Cardiac septum (tissue), 1 donor: ENCODE measurements around a stretch of chr15.

- PRO-cap: no peak
Measured at GRCh38 chr15:92992833-92993390, 92.8 kb downstream of the CHD2 start.

DNA sequence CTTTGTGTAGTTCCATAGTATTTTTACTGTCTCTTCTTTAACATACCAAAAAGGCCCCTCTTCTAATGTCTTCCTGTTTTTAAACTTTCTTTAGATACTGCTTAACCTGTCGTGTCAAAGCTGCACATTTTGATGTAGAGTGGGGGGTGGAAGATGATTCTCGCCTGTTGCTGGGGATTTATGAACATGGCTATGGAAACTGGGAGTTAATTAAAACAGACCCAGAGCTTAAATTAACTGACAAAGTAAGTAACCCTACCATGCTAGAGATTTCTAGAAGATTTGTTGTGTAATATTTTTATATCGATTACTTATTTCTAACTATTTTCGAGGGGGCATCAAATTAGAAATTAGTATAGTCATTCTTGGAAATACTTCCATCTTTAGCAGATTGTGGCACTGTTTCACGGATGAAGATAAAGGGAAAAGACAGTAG is 91.8 kb downstream of the RGMA start:
- PRO-cap: no peak

- PRO-cap: no peak
Measured at GRCh38 chr15:93000254-93001015, 88.6 kb downstream of the RGMA start.

DNA sequence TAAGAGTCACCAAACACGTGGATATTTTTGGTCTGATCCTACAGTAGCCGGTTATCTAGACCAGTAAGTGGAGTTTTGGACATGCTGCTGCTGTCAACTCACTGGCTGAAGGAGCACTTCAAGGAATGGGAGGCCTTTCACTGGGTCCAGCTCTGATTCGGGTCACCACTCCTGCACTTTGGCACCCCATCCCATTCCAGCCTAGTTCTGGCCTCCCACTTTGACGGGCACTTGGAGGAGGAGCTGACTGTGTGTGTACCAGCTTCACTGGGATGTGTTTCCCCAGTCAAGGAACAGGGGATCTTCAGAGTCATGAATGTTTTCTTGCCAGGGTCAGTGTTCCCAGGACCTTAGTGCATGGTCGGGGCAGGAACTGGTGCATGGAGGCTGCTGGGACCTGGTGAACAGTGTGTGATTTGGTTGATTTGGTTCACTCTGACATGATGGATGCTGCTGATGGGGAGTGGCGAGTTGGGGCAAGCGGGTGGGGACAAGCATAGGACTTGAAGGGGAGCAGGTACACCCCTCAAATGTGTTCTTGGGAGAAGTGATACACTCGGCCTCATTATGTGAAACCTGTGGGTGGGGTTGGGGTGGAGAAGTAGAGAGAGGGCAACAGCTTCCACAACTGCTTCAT is 64.2 kb downstream of the RGMA start:
- PRO-cap: no peak

DNA sequence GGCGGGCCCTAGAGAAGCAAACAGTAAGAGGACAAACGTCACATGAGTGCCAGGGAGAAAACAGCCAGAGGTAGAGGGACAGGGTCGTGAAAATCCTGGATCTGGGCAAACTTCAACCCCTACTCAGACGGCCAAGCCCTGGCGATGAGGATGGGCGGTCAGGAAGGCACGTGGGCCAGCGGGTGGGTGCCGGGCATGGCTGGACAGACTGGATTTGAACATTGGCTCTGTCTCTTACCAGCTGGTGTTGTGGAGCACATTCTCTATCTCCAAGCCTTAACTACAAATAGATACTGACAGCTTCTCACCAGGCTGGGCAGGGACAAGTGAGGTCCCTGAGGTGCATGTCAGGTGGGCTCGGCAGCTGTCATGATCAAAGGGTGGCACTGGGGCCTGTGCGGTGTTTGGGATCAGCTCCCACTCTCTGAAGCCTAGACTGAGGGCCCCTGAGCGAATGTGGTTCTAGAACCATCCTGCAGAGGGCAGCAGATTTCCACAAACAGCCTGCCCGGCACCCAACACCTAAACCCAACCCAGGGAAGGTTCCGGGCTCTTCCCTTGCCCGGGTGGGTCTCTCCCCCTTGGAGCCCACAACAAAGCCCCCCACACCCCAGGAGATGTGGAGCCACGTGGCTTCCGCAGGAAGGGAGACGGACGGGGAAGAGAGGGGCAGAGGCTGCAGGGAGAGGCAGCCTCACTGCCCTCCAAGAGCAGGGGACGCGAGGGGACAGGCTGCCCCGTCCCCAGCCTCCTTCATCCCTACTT is 58.5 kb downstream of the RGMA start:
- PRO-cap: no peak

GRCh38 chr15:93072257-93072938 is 16.6 kb downstream of the RGMA start:
- PRO-cap: unidirectional peak, plus-strand start at chr15:93072332; unidirectional peak, plus-strand start at chr15:93072862

DNA sequence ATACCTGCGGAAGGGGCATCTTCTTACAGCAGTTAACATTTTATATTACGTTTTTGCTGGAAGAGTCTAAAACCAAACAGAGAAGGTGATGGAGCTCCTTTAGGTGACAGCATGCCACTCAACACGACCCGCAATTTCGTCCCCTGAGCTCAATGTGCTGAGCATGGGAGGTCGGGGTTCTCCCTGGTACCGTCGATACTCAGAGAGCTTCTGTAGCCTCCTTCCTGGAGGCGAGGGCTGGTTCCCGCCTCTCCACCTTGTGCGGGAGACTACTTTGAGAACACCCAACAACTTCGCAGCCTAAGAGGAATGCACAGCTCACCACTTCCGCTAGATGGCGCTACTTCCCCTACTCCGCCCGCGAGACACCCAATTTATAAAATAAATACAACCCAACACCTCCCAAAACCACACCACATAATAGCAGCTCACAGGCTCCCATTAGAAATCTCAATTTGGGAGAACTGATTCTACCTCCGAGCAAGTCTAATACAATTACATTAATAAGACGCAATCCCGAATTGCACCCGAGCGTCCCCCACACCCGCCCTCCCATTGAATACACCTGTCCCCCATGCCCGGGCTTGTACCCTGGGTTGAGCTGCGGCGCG is 1.2 kb downstream of the RGMA start:
- PRO-cap: unidirectional peak, plus-strand start at position 405 of the sequence

GRCh38 chr15:93089598-93090349 is 763 bp upstream of the RGMA start:
- PRO-cap: unidirectional peak, minus-strand start at chr15:93090115; unidirectional peak, minus-strand start at chr15:93090140; unidirectional peak, minus-strand start at chr15:93090175

GRCh38 chr15:93428202-93428758 is 339.3 kb upstream of the RGMA start:
- PRO-cap: no peak

- PRO-cap: unidirectional peak, minus-strand start at chr15:93614992
Measured at GRCh38 chr15:93614731-93615214, 525.8 kb upstream of the RGMA start.

GRCh38 chr15:94234391-94234833 is 3.1 kb downstream of the MCTP2 start:
- PRO-cap: no peak

- PRO-cap: unidirectional peak, minus-strand start at chr15:94674446
Measured at GRCh38 chr15:94674178-94674657, 442.9 kb downstream of the MCTP2 start.

DNA sequence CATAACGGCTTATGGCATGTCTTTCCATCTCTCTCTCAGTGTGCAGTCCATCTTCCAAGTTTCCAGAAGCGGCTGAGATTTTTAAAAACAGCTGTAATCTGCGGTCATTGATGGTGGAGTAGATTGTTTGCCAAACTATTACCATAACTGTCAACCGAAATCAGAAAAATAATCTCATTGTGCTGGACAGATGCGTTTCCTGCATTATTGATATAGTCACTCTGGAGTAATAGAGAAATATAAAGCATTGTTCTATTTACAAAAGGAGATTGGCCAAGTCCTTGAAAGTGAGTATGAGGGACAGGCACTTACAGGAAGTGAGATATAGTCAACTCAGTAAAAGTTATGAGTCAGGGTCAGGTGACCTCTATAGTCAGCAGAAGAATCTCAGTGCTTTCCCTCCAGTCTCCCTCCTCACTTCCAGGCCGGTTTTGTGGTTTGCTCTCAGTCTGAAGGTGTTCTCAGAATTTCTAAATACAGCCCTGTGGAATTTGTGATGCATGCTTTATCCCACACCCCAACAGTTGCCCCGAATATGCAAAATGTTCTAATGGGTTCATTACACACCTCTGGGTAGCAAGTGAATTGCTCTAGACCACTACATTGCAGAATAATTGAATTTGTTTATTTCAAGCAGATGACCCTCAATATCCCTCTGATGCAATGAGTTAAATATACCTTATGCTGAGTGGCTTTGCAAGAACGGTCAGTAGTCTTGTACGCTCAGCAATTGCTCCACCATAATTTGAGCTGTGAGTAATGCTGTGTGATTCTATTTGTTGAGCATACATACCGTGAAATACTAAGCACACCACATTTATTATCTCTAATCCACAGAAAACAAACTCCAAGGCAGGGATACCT is 787.6 kb downstream of the MCTP2 start:
- PRO-cap: no peak

DNA sequence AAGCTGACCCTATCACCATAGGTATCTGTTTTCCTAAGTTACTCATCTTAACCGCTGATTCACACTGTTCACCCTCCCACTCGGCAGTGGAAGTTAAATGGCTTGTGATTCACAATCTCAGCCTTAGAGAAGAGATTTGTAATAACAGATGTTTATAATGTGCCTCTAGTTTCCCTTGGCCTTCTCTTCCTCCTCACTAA is 931.6 kb downstream of the MCTP2 start:
- PRO-cap: no peak

DNA sequence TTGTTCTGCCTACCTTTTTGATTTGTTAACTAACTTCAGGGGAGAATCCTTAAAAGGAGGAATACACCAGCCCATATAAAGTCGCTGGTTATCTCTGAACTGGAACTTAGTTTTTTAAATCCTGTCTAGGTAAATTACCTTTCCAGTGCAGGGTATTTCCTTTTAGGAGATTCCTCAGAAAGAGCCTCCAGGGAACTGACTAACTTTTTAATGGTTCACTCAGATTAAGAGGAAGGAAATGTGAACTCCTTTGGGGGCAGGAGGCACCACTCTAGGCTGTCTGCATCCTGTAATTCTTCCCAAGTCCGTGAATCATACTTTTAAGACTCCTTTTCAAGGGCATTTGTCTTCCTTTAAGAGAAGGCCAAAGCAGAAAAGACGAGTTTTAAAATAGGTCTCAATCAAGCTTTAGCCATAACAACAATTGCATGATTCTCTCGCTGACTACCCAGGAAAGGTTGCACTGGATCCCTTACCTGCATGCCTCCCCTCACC is 871.2 kb upstream of the NR2F2 start:
- PRO-cap: no peak

- PRO-cap: no peak
Measured at GRCh38 chr15:95462352-95462661, 868.2 kb upstream of the NR2F2 start.

DNA sequence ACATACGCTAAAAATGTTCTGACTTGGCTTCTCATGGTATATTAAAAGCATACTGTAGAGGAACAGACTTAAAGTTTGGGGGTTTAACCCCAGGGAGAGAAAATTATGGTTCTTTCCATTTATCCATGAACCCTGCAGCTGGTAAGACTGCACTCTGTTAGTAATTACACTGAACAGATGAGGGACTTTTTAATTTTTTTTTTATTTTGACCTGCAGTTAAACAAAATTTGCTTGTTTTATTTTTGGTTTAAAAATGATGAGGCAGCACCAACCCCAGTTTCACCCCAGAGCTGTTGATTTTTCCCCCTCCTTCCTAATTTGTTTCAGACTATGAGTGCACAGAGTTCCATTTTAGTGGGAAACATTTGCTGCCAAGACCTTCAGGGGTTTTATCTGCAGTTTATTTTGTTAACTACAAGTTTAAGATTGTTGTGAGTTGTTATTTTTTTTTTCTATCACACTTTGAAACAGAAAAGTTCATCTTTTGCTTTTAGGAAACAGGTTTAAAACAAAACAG is 455.9 kb upstream of the NR2F2 start:
- PRO-cap: no peak

DNA sequence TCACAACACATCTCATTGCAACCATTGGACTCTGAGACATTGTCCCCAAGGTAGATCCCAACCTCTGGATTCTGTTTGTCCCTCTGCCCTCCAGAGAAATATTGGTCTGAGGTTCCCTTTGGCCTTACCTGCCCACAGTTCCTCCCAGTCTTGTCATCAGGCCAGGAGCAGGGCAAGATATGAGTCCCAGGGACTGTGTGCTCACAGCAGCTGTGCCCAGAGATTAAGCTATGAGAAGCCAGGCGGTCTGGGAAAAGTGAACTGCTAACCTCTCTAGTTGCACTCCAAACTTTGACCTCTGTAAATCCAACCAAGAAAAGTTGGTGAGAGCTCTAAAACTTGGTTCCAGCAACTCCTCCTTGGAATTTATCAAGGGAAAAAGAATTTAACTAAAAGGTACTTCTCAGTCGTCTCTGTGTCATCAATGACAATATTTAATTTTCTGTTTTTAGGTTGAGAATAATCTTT is 168.1 kb upstream of the NR2F2 start:
- PRO-cap: no peak

- PRO-cap: bidirectional peak, plus-strand start at chr15:96321327, minus-strand start at chr15:96321075; unidirectional peak, plus-strand start at chr15:96321455; bidirectional peak, plus-strand start at chr15:96321968, minus-strand start at chr15:96321788; bidirectional peak, plus-strand start at chr15:96322125, minus-strand start at chr15:96322010
Measured at GRCh38 chr15:96321248-96322374, 8.9 kb upstream of the NR2F2 start.

- PRO-cap: bidirectional peak, plus-strand start at chr15:96326047, minus-strand start at chr15:96325818
Measured at GRCh38 chr15:96325058-96326217, 5.1 kb upstream of the NR2F2 start.